ENCODE measurements around the genes ZNF80 and GAP43.

GRCh38 chr3:113745200-113745640 lies 829 bp downstream of the NAA50 start:
- PRO-cap: bidirectional peak, plus-strand start at chr3:113745463, minus-strand start at chr3:113745278

GRCh38 chr3:113873773-113874274 lies 35.2 kb downstream of the GRAMD1C start:
- PRO-cap: no peak

GRCh38 chr3:113968855-113969398 lies 21.1 kb downstream of the ZDHHC23 start:
- PRO-cap: no peak

DNA sequence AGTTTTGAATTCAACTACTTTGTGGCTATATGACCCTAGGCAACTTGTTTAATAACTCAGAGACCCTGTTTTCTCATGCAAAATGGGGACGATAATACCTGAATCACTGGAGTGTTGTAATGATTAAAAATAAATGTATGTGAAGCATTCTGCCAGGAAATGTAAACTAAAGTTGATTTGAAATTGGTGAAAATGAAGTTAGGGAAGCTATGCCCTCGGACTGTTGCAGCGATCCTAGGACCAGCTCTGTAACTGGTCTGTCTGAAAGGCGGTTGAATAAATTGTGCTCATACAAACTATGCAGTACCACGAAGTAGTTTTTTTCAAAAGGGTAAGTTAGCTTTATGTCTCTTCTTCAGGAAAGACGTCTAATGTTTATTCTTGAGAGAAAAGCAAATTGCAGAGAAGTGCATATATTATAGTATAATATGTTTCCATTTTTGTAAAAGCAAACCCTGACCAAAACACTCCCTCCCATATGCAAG lies 829 bp downstream of the QTRT2 start:
- PRO-cap: no peak

DNA sequence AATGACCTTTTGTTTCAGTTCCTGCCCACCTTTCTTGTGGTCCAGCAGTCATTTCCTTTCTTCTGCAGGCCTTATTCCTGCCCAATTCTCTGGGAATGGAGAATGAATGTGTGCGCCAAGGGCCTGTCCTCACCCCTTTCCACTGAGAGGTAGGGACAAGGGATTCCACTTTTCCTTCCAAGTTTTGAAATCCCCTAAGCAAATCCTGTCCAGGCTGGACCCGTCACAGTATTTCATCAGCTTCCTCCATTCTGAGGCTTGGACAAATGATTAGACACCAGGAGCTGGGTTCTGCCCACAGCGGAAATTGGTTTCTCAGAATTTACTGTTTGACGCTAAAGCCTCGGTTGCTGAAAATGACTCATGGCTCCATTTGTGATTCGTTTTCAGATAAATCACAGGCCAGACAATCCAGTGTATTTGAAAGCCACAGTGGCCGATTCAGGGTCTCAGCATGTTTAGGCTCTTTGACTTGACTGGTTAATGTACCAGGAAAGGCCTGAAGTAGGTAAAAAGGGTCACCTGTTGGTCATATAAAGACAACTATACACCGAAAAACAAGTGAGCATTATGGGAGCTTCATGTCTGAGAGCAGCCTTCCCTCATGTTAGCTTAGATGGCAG lies 15.9 kb downstream of the ZNF80 start:
- PRO-cap: bidirectional peak, plus-strand start at position 405 of the sequence, minus-strand start at position 253 of the sequence

DNA sequence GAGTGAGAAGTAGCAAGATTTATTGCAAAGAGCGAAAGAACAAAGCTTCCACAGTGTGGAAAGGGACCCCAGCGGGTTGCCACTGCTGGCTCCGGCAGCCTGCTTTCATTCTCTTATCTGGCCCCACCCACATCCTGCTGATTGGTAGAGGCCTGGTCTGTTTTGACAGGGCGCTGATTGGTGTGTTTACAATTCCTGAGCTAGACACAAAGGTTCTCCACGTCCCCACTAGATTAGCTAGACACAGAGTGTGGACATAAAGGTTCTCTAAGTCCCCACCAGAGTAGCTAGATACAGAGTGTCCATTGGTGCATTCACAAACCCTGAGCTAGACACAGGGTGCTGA lies at the start of gene ZNF80:
ZNF80 (minus strand) TSS at position 96 of the 346 bp plus-strand sequence.
- PRO-cap: no peak

DNA sequence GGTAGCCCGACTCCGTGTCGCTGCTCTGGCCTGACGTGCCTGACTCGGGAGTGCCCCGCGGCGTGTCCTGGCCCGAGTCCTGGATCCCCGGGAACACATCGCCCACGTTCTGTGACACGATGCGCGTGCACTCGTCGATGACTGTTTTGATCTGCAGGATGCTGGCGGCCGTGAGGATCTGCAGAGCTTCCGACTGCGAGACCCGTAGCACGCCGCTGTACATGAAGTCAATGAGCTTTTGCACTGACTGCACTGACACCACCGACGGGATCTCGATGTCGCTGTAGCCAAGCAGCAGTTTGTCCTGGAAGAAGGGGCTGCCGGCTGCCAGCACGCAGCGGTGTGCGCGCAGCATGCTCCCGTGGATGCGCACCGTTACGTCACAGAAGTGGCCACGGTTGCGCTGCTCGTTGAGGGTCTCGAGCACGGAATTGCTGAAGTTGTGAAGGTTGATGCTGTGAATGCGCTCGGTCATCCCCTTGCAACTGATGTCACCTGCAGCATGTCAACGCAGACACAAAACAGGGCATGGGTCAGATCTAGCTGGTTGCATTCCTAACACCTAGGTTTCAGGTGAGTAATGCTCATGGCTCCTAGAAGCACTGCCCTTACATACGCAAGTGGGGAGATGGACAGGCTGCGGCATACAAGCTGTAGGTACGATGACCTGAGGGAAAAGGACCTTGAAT lies 57.7 kb downstream of the TIGIT start:
- PRO-cap: no peak

DNA sequence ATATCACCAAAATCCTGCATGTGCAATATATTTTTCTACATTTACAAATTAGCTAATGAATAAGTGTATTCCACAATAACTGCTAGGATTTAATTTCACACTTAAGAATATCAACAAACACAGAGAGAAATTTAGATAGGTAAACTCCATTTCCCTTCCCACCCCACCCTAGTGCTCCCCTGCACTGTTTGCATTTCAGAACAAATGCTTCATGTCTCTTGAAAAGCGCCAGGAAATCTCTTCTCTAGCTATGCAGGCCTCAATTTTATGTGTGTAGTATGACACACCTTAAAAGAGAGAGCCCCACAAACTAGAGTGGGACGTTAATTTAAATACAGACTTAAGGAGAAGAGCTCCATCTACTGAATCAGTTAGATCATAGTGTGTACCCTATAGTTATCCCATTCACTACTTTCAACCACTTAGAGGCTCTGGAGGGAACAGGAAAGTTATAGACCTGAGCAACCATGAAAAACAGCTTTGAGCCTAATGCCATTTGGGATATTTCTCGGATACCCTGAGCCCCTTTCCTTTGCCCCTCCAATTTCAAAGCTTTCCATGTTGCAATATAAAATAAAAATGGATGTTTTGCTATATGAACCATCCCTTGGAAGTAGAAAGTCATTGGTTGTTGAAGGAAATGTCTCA lies 153.7 kb downstream of the TIGIT start:
- PRO-cap: no peak

GRCh38 chr3:114460220-114460791 lies 166.5 kb downstream of the TIGIT start:
- PRO-cap: no peak

DNA sequence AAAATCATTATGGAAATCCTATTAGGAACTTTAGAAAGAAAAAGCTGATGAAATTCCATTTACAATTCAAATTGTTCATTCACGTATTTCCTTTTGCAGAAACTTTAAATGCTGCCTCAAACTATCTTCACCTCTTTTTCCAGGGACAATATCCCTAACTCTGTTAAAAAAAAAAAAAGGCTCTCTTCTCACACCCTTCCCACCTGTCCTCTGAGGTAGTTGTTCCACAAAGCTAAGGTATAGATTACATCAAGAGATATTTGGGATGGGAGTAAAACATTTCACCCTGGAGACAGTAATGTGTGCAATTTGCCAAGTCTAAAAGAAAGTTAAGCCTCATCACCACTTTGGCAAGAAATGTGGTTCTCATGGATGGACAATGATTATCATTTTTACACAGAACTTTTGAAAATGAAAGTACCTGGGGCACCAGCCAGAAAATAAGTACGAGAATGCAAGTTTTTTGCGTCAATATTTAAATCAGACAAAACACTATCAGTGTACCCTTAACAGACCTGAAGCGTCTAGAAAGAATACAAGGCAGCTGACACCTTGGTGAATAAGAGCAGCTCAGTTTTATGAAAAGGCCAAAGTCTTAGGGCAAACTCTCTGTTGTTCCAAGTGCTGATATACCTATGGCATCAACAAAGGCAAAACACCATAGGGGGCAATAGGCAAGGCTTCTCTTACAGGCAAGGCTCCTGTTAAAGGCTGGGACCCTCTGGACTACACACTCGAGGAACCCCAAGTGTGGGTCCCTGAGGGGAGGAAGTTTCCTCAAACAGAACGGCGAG lies 290.7 kb downstream of the TIGIT start:
- PRO-cap: no peak

DNA sequence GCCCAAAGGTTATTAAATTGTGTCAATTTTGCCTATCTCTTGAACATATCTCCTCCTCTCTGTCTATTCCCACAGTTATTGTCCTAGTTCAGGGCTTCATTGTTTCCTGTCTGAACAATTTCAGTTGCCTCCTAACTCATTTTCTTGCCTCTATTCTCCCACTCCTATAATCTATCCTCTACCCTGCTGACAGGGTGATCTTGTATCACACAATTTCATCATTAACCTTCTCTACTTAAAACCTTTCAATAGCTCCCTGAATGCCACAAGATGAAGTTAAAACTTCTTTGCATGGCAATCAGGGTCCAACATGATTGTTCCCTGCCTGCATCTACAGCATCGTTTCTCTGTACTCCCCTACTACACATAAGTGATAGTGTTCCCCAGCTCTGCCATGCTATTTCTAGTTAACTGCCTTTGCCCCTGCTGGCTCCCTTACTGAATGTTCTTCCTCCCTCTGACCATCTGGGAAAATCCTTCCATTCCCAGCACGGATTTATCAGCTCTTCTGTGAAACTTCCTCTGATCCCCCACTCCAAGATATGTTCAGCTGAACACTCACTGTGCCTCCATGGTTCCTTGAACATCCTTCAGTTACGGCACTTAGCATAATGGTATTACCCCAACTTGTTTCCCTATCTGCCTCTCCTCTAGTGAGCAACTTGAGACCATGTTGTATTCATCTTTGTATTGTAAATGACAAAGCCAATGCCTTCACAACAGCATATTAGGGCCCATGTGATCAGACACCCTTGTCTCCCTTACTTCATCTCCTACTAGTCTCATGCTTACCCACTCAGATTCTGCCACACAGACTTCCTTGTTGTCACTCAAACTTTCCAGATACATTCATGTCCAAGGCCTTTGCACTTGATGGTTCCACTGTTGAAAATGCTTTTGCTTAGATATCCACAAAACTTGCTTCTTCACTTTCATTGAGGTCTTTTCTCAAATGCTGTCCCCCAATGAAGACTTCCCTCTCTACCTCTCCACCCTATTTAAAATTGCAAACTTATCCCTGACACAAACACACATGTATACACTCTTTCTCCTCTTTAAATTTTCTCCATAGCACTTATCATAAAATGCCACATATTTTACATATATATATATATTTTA lies 323.4 kb downstream of the TIGIT start:
- PRO-cap: no peak

DNA sequence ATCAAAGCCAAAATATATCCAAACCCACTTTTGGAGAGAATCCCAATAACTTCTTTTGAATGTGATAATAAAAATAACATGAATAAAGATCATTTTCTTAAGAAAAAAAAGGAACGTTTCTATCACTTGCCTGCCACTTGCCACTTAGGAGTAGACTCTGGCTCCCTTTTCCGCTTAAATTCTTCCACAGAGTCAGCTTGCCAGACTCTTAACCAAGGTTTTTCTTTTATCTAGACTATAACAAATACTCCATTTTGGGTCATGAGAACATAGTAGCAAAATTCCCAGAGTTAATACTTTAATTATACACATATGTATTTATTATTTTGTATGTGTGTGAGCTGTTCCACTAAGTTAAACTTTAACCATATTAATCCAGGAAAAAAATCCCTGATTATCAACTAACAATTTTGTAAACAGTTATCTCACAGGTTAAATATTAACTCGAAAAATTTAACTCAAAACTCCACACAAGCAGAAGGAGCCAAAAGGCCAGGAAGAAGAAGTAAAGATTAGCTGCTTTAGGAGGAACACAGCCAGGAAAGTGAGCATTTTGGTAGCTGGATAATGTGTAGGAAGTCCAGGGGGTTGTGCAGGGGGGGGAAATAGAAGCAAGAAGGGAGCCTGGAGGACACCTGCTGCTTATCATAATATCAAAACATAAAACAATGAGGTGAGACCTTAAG lies 424.9 kb downstream of the TIGIT start:
- PRO-cap: unidirectional peak, plus-strand start at position 487 of the sequence

DNA sequence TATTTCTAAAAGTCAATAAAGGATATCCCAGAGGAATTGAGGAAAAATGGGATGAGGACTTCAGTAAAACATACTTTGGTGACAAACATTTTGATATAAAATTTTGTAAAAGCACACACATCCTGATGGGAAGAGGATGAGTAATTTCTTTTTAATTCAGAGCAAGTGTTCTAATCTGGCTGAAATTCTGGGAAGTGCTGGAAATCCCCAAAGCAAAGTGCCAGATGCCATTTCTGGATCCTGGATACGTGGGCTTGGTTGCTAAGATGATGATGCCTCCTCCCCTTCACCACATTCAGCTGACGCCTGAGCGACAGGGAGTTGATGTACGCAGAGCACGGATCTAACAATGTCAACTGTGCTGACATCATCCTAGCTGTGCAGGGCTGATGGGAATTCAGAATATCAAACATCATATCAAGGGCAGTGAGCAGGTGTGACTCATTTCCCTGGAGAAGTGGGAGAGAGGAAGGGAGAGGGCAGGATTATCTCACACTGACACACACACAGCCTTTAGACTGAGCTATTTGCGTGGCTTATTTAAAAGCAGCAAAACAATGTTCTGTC lies 92.5 kb upstream of the ZBTB20 start:
- PRO-cap: no peak

- PRO-cap: no peak
Observed at GRCh38 chr3:115623035-115624237, at the start of gene GAP43. TSS of gene GAP43 (plus strand) at chr3:115623510.

- PRO-cap: bidirectional peak, plus-strand start at chr3:115659105, minus-strand start at chr3:115658946
Observed at GRCh38 chr3:115658702-115659505, 35.6 kb downstream of the GAP43 start.

DNA sequence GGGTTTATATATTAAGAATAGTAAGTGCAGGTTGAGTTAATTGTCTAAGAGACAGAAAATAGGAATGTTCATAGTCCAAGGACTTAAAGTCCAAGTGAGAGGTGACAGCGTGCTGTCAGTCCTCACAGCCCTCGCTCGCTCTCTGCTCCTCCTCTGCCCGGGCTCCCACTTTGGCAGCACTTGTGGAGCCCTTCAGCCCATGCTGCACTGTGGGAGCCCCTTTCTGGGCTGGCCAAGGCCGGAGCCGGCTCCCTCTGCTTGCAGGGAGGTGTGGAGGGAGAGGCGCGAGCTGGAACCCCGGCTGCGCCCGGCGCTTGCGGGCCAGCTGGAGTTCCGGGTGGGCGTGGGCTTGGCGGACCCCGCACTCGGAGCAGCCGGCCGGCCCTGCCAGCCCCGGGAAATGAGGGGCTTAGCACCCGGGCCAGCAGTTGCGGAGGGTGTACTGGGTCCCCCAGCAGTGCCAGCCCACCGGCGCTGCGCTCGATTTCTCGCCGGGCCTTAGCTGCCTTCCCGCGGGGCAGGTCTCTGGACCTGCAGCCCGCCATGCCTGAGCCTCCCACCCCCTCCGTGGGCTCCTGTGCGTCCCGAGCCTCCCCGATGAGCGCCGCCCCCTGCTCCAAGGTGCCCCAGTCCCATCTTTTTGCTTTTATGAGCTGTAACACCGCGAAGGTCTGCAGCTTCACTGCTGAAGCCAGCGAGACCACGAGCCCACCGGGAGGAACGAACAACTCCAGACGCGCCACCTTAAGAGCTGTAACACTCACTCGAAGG lies 168.2 kb downstream of the GAP43 start:
- PRO-cap: no peak

DNA sequence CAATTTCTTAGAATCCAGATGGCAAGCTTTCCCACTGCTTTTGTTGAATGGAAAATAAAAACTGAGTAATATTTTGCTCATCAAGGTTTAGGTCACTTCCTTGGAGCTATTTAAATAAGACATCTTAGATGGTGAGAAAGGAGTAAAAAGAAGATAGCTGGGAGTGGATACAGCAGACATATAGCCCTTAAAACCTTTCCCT lies 181.6 kb downstream of the GAP43 start:
- PRO-cap: no peak

GRCh38 chr3:116563384-116563803 lies 118.1 kb upstream of the LSAMP start:
- PRO-cap: no peak

DNA sequence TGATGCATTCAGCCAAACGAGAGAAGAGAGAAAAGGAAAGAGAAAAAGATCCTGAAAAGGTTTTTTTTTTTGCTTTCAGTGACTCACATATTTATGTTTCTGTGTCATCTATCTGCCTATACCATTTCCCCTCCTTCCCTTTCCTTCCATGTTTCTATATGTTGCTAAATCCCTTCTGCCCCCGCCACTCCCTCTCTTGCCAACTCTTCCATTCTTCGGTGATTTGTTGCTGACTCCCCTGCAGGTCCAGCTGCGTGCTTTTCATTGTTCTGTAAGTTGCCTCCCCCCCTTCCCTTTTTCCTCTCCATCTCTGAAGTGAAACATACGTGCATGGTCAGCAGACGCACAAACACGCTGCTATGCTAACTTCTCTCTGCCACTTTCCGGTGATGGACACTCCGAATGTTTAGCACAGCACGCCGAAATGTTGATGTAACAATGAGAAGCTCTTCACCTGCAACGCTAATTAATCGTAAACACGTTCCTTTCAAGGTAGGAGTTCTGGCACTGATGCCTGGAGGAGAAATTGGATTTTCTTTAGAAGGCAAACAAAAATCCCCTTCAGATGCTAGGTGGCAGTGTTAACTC lies 418.8 kb upstream of the LSAMP start:
- PRO-cap: no peak

GRCh38 chr3:116914212-116914577 lies 468.9 kb upstream of the LSAMP start:
- PRO-cap: no peak